Glomerular endothelial cell (primary cell): ENCODE measurements around the gene WIPI1.

DNA sequence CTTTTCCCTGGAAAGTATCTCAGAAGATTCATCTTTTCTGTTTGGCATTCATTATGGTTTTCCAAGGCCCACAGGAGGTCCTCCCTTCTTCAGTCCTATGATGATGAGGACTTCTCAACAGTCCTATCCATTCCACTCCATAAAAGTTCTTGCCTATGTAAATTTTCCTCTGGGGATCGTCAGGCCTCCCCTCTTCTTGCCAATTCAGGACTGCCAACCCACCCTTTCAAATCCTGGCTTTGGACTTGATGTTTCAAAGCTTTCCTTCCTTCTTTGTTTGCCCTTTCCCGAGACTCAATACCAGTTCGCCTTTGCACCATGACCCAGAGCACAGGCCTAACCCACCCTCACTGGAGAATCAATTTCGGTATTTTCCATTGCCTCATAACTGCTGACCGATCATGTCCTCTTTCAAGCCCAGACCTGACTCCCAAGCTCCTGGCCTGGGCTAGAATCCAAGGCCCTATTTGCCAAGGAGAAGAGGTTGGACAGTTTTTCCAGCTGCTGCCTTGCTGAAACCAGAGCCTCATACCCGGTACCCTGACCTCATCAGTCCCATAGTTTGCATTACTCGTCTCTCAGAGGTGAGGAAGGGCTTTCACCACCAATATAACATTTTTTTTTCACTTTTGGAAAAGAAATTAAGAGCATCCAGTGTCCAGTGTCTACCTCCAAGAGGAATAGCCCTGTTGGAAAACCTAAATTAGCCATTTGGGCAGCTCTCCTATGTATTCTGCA lies 35.2 kb upstream of the HELZ start:
- RAMPAGE, long total RNA = no peak

GRCh38 chr17:67386450-67386913 lies 9.4 kb downstream of the PITPNC1 start:
- RAMPAGE, long total RNA = no peak

- RAMPAGE, long total RNA = no peak
Observed at GRCh38 chr17:67824487-67825068, 725 bp upstream of the BPTF start.

DNA sequence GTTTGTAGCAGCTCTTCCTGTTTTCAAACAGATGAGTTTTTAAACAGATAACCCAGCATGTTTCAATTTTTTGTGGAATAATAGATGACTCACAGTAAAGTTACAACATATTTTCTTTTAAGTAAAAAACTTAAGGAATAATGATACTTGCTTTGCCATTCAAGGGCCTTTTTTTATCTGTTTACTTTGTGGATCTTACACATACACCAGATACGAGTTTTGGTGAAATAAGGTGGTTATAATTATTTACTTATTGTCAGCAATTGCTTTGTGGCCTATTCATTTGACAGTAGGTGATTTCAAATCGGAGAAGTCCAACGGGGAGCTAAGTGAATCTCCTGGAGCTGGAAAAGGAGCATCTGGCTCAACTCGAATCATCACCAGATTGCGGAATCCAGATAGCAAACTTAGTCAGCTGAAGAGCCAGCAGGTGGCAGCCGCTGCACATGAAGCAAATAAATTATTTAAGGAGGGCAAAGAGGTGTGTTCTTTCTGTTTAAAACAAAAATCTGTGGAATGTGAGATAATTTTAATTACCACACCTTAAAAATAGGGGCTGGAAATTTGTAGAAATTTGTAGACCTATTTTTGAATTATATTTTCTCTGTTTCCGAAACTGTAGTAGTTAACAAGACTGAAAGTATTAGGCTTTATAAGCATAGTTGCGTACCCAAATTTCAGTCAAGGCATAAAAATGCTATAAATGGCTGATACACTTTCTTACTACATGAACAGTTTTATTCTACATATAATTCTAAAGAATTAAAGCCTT lies 66.4 kb downstream of the BPTF start:
- RAMPAGE, long total RNA = no peak

GRCh38 chr17:67911310-67912517 lies 84.6 kb downstream of the C17orf58 start:
- RAMPAGE, long total RNA = no peak

DNA sequence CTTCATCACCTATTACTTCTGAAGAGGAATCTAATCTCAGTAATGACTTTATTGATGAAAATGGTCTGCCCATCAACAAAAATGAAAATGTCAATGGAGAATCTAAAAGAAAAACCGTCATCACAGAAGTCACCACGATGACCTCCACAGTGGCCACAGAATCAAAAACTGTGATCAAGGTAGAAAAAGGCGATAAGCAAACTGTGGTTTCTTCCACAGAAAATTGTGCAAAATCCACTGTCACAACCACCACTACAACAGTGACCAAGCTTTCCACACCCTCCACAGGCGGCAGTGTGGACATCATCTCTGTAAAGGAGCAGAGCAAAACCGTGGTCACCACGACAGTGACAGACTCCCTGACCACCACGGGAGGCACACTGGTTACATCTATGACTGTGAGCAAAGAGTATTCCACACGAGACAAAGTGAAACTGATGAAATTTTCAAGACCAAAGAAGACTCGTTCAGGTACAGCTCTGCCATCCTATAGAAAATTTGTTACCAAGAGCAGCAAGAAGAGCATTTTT lies 83.7 kb downstream of the C17orf58 start:
- RAMPAGE, long total RNA = no peak

GRCh38 chr17:68035180-68035626 lies 332 bp upstream of the KPNA2 start:
- RAMPAGE, long total RNA = no peak

- RAMPAGE, long total RNA = no peak
Observed at GRCh38 chr17:68197209-68197780, 50.5 kb upstream of the AMZ2 start.

GRCh38 chr17:68238984-68239473 lies 8.8 kb upstream of the AMZ2 start:
- RAMPAGE, long total RNA = no peak

GRCh38 chr17:68253185-68254049 lies 5.6 kb downstream of the AMZ2 start:
- RAMPAGE, long total RNA = no peak

DNA sequence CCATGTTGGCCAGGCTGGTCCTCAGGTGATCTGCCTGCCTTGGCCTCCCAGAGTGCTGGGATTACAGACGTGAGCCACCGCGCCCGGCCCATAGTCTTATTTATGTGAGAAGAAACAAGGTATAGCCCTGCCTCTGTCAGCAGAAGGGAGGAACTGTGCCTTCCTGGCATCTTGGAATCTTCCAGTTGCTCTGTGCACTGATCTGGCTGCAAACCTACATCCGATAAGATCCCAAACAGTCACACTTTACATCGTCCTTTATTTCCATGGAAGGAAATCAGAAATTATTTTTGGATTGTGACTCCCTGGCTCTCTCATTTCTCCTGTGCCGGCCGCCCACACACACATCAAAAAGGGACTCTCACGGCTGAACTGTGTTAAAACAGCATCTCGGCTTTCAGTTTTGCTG lies 23.3 kb downstream of the WIPI1 start:
- RAMPAGE, long total RNA = no peak

- RAMPAGE, long total RNA = no peak
Observed at GRCh38 chr17:68437882-68438569, 19.3 kb downstream of the WIPI1 start.

DNA sequence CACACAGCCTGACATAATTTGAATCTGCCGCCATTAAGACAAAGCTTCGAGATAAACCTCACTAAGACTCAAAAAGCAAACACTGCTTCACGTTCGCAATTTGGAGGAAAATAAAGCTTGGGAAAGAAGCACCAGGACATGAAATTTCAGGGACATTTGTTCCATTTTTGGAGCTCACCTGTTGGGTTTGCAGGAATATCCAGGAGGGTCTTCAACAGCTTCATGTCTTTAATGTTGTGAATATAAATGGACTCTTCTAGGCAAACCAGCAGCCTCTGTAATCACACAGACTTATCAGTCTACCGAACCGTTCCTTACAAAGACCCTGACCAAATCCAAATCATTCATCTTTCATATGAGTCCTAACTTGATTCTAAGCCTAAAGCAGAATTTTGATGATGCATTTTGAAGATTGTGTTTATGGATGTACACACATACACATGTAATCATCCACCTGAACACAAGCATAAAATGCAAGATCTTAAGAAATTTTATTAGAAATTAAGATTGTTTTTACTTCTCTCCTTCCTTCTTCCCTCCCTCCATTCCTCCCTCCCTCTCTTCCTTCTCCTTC lies 12.9 kb downstream of the WIPI1 start:
- RAMPAGE, long total RNA = no peak

DNA sequence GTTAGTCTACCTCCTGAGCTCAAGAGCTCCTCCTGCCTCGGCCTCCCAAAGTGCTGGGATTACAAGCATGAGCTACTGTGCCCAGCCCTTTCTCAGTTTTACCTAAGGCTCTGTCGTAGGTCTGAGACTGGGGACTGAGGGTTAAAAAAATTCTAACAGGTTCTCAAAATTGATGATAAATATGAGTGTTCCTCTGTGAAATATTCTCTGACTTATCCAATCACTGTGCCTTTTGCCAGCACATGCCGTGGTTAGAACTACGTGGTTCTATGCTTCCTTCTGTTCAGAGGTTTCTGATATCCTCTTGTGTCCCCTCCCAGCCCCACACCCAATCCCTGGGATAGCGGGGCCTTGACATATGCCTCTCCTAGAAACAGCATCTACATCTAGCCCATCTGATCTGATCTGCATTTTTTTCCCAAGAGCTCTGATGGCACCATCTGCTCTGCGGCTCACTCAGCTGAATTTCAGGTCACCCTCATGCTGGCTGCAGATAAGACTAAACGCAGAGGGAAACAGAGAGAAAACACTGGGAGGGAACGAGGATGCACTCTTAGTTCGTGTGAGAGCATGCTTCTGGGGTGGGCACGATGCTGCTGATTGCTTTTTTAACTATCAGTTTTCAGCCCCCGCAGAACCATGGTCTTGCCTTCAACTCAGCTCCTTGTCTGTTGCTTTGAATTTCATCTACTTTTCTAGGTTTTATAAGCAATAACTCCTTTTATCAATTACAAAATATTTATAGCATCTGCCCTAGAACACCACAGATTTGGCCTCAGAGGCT lies 10.7 kb downstream of the WIPI1 start:
- RAMPAGE, long total RNA = no peak

GRCh38 chr17:68457014-68457734 lies at the start of gene WIPI1:
Gene WIPI1 (minus strand): TSS chr17:68457496.
- RAMPAGE, long total RNA = no peak

DNA sequence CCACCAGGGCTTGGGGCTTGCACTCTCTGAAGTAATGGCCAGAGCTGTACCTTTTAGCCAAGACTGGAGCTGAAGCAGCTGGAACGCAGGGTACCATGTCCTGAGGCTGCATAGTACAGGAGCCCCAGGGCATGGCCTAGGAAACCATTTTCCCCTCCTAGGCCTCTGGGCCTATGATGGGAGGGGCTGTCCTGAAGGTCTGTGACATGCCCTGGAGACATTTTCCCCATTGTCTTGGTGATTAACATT lies 6.2 kb downstream of the PRKAR1A start:
- RAMPAGE, long total RNA = no peak

DNA sequence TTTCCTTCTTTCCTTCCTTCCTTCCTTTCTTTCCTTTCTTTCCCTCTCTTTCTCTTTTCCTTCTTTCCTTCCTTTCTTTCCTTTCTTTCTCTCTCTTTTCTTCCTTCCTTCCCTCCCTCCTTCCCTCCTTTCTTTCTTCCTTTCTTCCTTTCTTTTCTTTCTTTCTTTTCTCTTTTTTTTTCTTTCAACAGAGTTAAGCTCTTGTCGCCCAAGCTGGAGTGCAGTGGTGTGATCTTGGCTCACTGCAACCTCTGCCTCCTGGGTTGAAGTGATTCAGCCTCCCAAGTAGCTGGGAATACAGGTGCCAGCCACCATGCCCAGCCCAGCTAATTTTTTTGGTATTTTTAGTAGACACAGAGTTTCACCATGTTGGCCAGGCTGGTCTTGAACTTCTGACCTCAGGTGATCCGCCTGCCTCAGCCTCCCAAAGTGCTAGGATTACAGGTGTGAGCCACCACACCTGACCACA lies 27.6 kb downstream of the FAM20A start:
- RAMPAGE, long total RNA = no peak

- RAMPAGE, long total RNA = no peak
Observed at GRCh38 chr17:68599806-68600820, 1.1 kb downstream of the FAM20A start.

DNA sequence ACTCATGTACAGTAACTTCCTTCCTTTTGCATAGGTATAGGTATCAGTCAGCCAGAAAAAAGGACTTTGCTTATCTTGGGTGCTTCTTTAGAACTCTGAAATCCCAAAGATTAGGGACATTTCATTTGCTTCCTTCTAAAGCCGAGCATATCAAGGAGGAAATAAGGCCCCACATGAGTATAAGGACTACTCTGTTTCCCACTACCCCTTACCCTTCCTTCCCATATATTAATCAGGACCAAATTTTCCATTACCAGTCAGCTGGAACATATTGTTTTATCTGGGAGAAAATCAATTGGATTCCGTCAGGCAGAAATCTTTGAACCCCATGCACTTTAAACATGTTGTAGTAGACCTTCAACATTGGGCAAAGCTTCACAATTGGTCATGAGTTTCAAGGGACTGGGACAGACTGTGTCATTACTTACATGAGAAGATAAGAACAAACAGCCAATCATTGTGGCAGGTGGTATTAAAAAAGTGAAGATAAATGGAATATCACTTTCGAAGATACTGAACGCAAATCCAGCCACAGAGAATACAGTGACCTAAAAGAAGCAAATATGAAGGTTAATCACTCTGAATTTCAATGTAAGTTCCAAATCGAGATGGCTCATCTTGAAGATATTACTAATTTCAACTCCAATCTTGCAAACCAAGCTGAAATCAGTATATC lies 70.3 kb downstream of the ABCA8 start:
- RAMPAGE, long total RNA = no peak

DNA sequence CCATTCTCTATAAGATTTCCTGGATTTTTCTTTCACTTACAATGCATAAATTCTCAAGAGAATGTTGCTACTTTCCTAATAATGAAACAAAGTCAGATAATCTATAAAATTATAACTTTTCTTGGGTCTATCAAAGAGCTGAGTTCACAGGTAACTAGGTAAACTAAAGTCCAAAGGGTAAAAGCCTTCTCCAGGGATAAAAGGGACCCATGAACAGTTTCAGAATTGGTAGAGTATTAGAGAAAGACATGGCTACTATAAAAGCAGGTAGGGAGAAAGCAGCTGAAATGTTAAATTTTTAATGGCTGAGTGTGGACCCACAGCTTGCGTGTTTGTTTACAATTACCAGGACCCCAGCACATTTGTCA lies 11.7 kb downstream of the ABCA8 start:
- RAMPAGE, long total RNA = no peak